Type B pancreatic cell (in vitro differentiated cells): ENCODE measurements around a stretch of chr19.

GRCh38 chr19:1011582-1012767 lies 8.9 kb downstream of the TMEM259 start:
- PRO-cap = no peak

- PRO-cap = no peak
These were observed 6.3 kb downstream of the ARHGAP45 start for GRCh38 chr19:1073166-1073845.

DNA sequence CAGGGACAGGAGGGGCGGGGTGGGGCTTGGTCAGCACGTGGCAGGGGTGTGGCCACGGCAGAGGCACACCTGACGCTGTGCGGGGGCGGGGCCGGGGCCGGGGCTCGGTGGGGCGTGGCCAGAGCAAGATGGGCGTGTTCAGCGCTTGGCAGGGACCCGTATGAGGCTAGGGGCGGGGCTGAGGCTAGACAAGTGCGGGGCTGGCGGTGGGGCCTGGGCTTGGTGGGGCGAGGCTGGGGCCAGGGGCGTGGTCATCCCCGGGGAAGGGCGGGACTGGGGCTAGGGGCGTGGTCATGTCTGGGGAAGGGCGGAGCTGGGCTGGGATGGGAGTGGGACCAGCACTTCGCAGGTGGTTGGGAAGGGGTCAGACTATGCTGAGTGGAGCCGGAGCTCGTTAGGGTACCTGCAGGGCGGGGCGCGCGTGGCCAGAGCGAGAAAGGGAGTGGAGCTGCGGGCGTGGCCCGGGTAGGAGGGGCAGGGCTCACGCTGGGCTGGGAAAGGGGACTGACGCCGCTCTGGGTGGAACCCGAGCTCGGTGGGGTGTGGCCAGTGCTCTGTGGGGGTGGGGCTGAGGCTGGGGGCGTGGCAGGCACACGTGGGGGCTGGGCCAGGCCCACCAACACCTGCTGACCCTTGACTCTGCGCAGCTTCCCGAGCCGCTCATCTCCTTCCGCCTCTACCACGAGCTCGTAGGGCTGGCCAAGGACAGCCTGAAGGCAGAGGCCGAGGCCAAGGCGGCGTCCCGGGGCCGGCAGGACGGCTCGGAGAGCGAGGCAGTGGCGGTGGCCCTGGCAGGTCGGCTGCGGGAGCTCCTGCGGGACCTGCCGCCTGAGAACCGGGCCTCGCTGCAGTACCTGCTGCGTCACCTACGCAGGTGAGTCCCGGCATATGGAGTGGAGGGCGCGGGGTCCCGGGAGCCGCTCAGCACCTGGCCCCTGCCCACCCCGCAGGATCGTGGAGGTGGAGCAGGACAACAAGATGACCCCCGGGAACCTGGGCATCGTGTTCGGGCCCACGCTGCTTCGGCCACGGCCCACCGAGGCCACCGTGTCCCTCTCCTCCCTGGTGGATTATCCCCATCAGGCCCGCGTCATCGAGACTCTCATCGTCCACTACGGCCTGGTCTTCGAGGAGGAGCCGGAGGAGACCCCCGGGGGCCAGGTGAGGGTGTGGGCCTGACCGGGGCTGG lies 12.6 kb downstream of the POLR2E start:
- PRO-cap = unidirectional peak, plus-strand start at position 341 of the sequence; unidirectional peak, minus-strand start at position 950 of the sequence

DNA sequence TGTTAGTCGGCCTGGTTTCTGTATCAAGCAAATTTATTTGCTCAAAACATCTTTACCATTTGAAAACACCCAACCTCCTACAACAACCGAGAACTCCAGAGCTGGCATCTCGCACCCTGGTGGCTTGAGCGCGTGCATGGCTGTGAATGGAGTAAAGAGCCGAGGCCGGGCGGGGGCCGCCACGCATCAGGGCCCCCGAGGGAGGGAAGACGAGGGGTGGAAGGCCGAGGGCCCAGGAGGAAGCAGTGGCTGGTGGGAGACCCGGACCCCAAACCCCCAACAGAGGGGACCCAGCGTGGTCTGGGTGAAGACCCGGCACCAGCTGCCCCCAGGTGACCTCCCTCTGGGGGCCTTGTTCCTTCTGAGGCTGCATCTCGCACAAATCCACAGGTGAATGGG lies 7.0 kb downstream of the POLR2E start:
- PRO-cap = no peak

GRCh38 chr19:1132601-1133752 lies 29.2 kb downstream of the GPX4 start:
- PRO-cap = no peak

GRCh38 chr19:1147263-1147547 lies 26.9 kb downstream of the SBNO2 start:
- PRO-cap = no peak

DNA sequence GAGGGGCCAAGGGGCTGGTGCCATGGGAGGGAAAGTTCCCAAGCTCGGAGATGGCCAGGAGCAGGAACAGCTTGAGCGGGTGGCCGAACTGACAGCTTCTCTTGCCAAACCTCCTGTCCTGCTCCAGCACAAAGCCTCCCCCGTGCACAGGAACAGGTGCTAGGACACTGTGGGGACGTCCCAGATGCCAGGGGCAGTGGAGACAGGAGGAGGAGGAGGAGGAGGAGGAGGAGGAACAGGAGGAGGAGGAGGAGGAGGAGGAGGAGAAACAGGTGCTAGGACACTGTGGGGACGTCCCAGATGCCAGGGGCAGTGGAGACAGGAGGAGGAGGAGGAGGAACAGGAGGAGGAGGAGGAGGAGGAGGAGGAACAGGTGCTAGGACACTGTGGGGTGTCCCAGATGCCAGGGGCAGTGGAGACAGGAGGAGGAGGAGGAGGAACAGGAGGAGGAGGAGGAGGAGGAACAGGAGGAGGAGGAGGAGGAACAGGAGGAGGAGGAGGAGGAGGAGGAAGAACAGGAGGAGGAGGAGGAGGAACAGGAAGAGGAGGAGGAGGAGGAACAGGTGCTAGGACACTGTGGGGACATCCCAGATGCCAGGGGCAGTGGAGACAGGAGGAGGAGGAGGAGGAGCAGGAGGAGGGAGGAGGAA lies 9.8 kb downstream of the SBNO2 start:
- PRO-cap = no peak

DNA sequence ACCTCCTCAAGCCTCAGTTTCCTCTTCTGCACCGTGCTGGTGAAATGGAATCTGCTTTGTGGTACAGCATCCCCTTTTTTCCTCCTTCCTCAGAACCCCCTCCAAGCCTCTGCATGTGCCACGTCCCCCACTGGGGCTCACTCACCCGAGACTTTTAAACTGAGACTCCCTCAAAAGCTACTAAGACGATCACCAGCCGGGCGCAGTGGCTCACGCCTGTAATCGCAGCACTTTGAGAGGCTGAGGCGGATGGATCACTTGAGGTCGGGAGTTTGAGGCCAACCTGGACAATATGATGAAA lies 349 bp upstream of the SBNO2 start:
- PRO-cap = no peak

DNA sequence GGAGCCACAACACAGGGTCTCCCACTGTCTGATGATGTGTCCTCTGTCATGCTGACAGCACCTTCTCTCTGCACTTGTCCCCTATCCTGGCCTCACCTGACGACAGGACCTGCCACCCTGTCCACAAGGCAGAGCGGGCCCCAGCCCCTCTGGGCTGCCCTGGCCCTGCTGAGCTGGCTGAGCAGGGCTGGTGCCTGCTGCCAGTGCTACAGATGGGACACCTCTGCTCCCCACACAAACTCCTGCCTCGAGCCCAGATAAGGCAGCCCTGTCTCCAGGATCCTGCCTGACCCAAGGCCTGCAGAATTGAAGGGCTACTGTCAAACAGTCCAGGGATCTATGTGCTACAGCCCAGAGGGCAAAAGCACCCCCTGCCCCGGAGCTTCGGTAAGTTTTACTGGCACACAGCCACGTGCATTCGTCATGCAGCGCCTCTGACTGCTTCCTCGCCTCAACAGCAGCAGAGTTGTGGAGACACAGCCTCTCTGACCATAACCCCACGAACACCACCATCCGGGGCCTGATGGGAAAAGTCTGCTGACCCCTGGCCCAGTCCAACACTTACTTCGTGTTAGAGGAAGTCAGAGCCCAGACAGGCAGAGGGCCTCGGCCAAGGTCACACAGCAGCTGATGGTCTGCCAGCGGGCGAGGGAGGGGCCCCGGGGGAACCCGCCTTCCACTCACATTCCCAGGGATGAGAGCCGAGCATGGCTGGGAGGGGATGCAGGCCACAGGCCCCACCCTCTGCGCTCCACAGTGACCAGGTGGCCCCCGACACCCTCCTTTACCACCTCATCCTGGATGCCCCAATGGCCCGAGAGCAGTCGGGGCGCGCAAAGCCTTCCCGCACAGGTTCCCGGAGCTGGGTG lies 5.2 kb downstream of the CBARP start:
- PRO-cap = no peak

DNA sequence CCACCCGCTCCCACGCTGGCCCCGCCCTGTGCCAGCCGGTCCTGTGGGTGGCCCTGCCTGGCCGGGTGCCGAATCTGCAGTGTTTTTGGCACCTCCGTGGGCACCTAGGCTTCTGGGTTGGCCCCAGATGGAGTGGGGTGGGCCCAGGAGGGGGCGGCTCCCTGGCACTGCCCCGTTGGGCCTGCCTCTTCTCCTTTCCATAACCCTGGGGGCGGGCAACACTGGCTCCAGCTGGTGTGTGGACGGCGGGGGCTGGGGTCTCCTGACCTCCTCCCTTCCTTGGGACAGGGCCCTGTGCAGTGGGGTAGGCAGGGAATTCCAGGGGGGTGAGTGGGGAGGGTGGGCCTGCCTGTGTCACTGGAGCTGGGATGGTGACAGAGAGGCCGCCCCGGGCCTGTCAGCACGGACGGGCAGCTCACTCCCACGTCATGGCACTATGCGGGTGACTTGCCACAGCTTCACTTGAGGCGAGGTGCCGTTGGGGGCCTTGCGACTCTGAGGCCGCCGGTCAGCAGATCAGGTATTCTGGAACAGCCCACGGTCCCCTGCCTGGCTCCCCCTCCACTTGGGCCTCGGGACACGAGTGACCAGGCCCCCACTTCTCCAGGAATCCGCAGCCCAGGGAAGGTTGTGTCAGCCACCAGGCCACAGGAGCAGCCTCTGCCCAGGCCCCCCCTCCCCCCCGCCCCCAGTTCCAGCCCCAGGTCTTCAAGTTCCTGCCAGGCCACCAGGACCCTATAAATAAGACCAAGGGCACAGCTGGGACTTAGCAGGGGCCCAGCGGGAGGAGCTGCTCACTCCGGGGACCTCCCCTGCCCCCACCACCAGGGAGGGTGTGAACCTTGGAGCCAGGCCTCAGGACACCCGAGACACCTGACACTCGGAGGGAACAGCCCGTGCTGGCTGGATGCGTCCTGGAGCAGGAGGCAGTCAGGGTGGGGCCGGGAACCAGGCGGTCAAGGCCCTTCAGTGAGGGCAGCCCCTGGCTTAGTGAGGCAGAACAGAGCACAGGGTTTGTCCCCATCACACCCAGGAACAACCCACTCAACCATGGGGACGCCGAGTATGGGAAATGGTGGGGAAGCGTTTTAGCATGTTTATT lies 2.8 kb upstream of the MIDN start:
- PRO-cap = unidirectional peak, plus-strand start at position 879 of the sequence

GRCh38 chr19:1250334-1251353 lies 2.3 kb downstream of the MIDN start:
- PRO-cap = no peak

- PRO-cap = no peak
These were observed 9.9 kb downstream of the EFNA2 start for GRCh38 chr19:1295654-1295962.

GRCh38 chr19:1331555-1332234 lies 23.1 kb upstream of the PWWP3A start:
- PRO-cap = no peak

DNA sequence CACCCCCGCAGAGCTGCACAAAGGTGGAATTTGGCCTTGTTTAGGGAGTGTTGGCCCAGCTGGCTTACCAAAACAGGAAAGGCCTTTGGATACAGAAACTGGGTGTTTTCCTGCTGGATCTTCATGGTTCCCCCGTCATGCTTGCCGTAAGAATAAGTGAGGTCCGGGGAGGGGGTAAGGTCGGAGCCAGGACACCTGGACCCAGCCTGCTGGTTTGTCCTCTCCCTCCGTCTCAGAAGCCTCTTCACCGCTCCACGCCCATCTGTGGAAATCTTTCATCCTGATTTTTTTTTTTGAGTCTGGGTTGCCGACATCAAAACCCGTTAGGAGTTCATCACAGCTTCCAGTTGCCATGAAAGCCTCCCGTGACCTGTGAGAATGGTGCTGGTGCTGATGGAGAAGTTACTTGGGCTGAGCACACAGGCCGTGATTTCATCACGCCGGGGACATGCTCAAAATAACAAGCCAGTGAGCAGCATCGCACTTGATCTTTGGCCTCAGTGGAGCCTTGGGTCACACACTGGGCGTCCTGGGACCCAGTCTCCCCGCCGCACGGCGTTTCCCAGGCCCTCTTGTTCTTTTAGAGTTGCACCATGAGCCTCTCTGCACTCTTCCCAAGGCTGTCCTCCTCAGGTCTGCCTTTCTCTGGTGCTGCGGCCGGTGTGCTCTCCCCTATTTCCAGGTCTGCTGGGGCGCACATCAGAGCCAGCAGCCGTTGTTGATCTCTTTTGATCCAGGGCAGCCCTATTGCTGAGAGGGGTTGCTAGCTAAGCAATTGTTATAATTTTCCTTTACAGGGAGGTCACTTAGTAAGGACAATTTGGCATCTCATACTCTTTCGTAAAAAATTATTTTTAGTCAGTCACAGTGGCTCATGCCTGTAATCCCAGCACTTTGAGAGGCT lies 9.6 kb upstream of the NDUFS7 start:
- PRO-cap = no peak

GRCh38 chr19:1409467-1409958 lies 2.1 kb downstream of the DAZAP1 start:
- PRO-cap = unidirectional peak, plus-strand start at chr19:1409670

DNA sequence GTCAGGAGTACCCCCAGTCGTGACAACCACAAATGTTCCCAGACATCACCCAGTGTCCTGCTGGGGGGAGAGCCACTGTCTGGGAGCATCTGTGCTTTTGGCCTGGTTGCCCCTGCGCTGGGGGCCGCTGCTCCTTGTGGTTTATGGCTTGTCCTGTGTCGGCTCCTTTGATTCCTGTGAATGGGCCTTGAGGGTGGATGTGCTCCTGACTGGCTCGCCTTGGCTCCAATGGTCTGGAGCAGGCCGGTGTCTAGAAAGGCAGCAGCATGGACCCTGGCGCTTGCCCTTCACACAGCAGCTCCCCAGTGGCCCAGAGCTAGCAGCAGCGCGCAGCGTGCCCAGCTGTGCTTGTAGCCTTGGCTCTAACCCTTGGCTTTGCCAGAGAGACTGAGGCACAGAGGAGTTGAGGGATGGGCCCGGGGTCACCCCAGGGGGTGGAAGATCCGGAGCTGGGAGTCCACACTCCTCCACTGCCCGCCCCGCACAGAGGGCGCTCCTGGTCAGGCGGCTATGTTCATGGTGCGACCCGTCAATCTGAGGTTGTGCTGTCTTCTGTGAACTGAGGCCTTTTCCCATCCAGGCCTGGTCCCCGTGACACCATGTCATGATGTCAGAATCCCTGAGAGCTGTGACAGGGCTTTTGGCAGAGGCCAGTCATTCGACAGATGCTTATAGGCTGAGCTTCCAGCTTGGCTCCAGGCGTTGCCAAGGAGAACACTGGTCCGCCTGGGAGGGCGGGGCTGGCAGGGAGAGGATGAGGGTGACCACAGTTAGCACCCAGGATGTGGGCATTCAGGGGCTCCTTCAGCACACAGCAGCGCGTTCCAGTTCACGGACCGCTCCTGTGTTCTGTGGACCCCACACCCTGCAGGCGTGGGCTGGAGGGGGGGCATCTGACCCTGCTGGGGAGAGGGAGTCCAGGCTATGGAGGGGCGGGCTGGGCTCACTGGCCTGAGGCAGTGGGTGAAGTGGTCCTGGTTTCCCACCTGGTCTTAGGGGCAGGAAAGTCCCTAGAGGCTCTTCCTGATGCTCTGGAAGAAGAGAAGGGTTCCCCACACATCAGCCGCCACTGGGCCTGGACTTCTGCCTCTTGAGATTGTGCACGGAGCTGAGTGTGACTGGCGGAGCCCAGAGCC lies 4.3 kb downstream of the DAZAP1 start:
- PRO-cap = no peak

GRCh38 chr19:1423448-1424106 lies 14.6 kb upstream of the RPS15 start:
- PRO-cap = no peak

DNA sequence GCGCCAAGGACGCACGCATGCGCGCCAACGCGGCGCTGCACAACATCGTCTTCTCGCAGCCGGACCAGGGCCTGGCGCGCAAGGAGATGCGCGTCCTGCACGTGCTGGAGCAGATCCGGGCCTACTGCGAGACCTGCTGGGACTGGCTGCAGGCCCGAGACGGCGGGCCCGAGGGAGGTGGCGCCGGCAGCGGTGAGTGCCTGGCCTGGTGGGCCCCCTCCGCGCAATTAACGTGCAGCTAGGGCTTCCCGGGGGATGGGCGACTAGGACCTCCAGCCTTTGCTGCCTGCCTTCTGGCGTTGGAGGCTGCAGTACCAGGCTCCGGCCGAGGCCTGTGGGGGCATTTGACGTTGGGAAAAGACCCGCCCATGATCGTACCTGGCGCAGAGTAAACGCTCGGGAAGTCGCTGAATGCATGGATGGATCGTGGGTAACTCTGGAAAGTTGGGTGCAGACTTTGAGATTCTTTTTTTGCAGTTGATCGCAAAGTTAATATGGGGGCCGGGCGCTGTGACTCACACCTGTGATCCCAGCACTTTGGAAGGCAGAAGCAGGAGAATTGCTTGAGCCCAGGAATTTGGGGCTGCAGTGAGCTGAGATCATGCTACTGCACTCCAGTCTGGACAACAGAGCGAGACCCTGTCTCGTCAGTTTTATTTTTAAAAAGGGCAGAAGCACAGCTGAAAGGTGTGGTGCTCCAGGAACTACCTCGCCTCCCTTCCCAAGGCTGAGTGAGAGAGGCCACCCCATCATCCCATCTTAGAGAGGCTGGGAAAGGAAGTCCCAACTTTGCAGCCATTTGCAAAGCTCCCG lies 7.3 kb downstream of the APC2 start:
- PRO-cap = no peak

DNA sequence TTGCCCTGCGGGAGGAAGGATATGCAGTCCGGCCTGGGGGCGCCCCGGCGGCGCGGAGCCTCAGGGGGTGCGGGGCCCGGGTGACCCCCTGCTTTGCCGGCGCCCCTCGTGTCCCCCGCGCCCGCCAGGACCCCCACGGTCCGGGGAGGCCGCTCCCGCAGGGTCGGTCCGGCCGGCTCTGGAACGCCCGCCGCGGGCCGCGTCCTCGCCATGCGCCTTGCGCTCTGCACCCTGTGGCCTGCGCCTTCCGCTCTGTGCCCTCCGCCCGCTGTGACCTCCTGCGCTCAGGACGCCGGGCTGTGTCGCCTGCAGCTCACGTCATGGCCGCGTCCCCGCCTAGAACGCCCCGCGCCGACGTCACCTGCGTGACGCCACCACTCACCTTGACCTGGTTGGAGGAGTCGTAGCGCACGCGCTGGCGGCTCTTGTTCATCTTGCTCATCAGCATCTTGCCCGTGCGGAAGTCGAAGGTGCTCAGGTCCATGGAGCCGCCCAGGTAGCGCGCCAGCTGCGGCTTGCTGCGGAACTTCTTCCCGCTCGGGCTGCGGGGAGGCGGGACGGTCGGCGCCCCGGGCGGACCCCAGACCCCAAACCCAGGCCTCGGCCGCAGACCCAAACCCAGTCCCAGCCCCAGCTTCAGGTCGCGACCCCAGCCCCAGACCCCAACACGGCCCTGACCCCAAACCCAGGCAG lies 7.8 kb downstream of the MBD3 start:
- PRO-cap = no peak

DNA sequence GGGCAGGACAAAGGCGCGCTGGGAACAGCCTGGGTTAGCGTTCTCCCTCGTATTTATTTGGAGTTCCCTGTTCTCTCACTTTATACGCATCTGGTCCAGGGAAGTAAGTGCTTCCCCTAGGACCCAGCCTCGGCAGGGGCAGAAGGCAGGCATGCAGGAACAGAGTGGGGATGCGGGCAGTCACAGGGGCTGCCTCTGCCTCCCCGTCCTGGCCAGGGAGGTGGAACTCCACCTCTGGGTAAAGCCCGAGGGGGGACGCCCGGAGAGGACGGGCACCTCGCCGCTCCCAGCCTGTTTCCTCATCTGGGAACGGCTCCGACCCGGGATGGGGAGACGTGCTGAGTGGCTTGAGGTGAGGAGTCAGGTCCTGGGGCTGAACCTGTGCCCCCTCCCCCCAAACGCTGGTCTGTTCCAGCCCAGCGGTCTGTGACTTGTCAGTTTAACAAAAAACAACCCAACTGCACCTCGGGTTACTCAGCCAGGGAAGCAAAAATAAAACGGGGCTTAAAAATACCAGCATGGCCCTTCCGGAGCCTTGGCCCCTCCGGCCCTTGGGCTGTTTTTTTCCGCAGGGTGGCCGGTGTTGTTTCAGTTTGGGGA lies 4.2 kb downstream of the TCF3 start:
- PRO-cap = no peak